AG04450 (cell line): ENCODE data around the genes NR2E1 and SESN1.

DNA sequence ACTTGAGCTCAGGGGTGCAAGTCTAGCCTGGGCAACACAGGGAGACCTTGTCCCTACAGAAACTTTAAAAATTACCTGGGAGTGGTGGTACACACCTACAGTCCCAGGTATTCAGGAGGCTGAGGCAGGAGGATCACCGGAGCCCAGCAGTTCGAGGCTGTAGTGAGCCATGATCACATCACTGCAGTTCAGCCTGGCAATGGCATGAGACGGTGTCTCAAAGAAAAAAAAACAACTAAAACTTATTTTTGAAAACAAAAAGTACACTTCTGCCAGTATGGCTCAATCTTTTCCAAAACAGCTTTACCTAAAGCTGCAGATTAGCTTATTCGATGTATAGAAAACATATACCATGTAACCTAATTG lies 19.0 kb downstream of the SEC63 start:
- CAGE, long polyA plus RNA, result no peak
- RRBS, result no CpG with 5 or more reads among the region's 4 CpGs

GRCh38 chr6:108043307-108044199 lies 31.0 kb downstream of the OSTM1 start:
- CAGE, long polyA plus RNA, result no peak
- RRBS, result no CpG with 5 or more reads among the region's 7 CpGs

DNA sequence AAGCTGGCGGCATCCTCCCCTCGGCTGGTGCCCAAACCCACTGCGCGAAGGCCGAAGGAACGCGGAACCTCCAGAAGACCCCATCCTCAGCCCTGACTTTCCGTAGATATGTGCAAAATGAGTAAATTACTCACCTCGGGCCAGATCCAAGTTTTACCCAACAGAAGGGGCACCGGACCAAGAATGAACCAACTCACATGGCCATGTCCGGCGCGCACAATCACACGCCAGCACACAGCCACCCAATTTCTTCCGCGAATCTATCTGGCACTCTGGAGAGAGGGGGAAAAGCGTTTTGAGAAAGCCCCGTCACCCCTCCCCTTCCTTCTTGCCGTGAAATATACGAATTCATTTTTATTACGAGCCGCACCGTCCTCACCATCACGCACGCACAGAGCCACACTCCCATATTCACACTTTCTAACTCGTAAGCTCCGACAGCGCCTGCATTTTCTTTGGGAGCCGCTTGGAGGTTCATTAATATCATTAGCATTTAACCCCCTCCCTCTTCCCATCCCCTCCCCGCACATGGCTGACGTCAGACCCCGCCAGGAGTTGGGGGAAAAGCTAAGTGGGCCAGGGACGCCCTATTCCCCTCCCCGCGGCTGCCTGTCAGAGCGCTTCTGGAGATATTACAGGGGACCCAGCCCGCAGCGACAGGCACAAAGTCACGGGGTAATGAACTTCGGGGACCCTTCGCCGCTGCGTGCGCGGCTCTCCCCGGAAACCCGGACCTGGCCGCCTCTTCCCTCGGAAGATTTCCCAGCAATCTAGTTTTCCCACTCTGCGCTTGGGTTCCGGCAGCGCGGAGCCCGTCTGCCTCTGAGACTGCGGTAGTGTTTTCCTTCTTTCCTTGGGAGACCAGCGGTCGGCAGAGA lies at the start of gene NR2E1:
NR2E1 (plus strand) TSS at position 590 of the 878 bp plus-strand sequence.
- CAGE, long polyA plus RNA, result no peak
- RRBS, result 9% methylated on average over 5 of the region's 57 CpGs

DNA sequence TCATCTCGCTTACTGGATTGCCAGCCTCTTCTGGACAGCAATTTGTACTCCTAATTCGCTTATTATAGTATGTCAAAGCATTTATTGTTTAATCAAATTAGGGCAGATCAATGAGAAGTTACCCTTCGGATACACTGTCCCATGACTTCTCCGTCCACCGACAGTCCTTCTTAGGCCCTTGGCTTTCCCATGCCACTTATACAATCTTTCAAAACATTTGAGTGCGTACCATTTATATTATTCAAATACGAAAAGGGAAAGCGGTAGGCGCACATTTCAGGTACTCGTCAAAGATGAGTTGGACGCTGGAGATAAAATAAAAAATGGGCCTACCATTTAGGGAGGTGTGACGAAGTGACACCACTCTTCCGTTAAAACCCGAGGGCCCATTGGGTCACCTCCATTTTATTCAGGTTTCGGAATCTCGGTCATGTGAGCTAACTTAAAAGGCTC lies 577 bp upstream of the AFG1L start:
- CAGE, long polyA plus RNA, result no peak
- RRBS, result no CpG with 5 or more reads among the region's 16 CpGs

- CAGE, long polyA plus RNA, result no peak
- RRBS, result no CpG with 5 or more reads among the region's 3 CpGs
These were observed 68.3 kb downstream of the AFG1L start for GRCh38 chr6:108363122-108363599.

DNA sequence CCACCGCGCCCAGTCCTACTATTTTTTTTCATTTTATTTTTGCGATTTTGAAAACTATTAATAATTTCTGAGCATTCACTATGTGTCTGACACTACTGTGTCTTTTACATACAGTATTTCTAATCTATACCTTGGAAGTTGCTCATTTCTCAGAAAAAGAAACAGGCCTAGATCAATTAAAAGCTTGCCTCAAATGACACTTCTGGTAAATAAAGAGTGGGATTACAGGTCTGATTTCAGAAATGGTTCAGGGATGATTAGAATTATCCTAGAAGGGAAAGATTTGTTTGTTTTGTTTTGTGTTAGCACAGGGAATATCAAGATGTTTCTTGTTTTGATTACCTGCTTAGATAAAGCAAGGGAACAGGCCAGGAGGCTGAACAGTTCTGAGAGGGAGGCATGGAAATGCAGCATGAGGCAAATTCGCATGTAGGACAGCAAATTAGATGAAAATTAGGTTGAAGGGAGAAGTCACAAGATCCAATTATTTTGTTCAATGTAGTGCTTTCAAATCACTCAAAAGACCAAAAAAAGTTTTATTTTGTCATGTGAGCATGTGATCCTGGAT lies 44.8 kb downstream of the FOXO3 start:
- CAGE, long polyA plus RNA, result no peak
- RRBS, result no CpG with 5 or more reads among the region's 4 CpGs

DNA sequence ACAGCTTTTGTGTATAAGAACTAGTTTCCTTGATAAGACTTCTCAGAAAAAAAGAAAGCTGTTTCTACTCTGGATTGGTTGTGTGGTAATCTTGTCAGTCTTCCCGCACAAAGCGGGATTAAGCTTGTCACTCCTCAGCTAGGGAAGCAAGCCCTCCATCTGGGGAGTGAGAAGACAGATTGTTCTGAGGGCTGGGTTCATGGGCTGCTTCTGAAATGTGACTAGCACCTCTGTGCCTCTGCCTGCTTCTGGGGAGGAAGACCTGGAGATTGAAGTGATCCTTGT lies 75.1 kb downstream of the FOXO3 start:
- CAGE, long polyA plus RNA, result no peak
- RRBS, result no CpG with 5 or more reads among the region's 2 CpGs

DNA sequence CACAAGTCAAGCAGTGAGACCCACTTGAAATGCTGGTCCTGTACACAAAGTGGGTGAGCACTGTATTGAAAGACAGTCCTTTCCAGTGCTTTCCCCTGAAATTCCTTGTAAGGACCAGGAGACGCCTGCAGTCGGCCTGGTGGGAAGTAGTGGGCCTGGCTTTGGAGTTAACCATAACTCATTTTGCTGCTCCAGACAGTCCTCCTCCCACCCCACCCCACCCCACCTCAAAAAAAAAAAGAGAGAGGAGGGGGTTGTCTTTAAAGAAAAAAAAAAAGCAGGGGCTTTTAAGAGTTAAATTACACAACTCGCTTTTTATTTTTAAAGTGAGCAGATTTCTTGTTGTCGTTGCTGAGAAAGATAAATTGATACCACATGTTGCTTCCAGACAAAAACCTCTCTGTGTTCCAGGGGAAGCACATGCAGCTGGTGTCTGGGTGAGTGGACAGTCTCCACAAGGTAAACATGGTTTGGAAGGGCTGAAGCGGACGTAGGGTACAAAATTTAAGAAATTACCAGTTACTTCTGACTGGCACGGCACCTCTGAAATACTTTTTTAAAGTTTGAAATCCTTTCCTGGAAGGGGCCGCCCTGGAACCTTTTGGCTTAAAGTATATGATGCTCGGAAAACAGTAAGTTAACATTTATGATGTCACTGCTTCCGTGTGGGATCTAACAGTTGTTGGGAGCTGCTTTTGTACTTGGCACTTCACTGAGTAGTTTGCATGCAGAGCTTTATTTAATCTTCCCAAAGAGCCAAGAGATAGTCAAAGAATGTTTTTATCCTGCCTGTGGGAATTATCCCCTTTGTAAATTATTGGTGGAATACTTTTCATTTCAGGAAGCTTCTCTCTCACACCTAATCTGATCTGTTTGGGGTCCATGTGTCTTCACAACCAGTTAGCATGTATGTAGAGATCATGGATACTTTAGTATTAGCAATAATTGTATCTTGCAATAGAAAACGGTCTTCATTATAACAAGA lies 95.5 kb downstream of the FOXO3 start:
- CAGE, long polyA plus RNA, result no peak
- RRBS, result no CpG with 5 or more reads among the region's 11 CpGs

- CAGE, long polyA plus RNA, result no peak
- RRBS, result no CpG with 5 or more reads among the region's 2 CpGs
These were observed 100.7 kb downstream of the FOXO3 start for GRCh38 chr6:108661355-108661955.

- CAGE, long polyA plus RNA, result no peak
- RRBS, result no CpG with 5 or more reads among the region's 9 CpGs
These were observed 112.3 kb upstream of the ARMC2 start for GRCh38 chr6:108735848-108736466.

- CAGE, long polyA plus RNA, result no peak
- RRBS, result no CpG with 5 or more reads among the region's 8 CpGs
These were observed 110.3 kb upstream of the ARMC2 start for GRCh38 chr6:108737816-108738417.

GRCh38 chr6:108841514-108842003 lies 6.7 kb upstream of the ARMC2 start:
- CAGE, long polyA plus RNA, result no peak
- RRBS, result no CpG with 5 or more reads among the region's 5 CpGs

- CAGE, long polyA plus RNA, result no peak
- RRBS, result no CpG with 5 or more reads among the region's 4 CpGs
These were observed 2.8 kb downstream of the ARMC2 start for GRCh38 chr6:108851037-108851410.

- CAGE, long polyA plus RNA, result no peak
- RRBS, result no CpG with 5 or more reads among the region's 4 CpGs
These were observed 99.3 kb downstream of the ARMC2 start for GRCh38 chr6:108947390-108948081.

DNA sequence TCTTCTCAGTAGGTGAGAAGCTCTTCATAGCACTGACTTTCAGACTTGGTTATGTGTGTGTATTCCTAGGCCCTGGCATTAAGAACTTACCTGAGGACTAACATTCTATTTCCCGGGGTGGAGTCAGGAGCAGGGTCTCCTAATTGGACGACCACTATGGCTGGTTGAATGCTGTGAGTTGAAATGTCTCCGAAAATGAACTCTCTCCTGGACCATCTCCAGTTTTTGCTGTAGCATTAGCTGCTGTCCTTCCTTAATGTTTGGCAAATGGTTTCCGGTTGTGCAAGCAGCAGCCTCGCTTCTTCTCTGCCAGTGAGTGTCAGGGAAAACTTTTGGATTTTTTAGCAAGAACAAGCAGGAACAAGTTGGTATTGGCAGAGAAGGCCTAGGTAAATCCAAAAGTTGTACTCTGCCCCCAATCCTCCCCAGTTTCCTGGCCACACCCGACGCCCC lies 103.1 kb downstream of the ARMC2 start:
- CAGE, long polyA plus RNA, result no peak
- RRBS, result no CpG with 5 or more reads among the region's 7 CpGs

GRCh38 chr6:109080027-109080302 lies 14.7 kb downstream of the SESN1 start:
- CAGE, long polyA plus RNA, result no peak
- RRBS, result no CpG with 5 or more reads among the region's 3 CpGs

DNA sequence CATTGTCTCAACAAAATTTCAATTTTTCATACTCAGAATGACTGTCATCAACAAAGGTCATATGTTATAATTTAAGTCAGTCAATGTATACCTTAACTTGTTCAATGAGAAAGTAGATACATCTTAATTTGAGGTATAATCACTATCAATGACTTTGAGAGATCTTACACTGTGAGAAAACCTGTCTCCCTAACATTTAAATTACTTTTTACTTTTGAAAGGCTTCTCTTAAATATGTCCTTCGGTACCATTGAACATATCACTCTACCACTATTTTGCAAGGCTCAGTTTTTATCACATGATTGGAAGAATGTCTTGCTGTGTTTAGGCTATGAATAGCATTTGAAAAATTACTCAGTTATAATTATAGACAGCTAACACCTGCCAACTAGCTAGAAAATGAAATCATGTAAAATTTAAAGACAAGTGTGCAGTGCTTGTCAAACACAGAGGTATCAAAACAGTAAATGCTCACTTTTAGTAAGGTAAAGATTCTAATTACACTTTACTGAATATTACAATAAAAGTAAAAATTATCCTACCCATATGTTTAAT lies 11.0 kb downstream of the SESN1 start:
- CAGE, long polyA plus RNA, result no peak
- RRBS, result no CpG with 5 or more reads among the region's 1 CpG

- CAGE, long polyA plus RNA, result no peak
- RRBS, result 2% methylated on average over 20 of the region's 58 CpGs
These were observed at the start of gene SESN1 for GRCh38 chr6:109094717-109095331. SESN1 (minus strand) TSS chr6:109094846.

GRCh38 chr6:109230405-109231046 lies 135.2 kb downstream of the CEP57L1 start:
- CAGE, long polyA plus RNA, result no peak
- RRBS, result no CpG with 5 or more reads among the region's 9 CpGs

- CAGE, long polyA plus RNA, result no peak
- RRBS, result no CpG with 5 or more reads among the region's 6 CpGs
These were observed 142.3 kb downstream of the CEP57L1 start for GRCh38 chr6:109237523-109237992.